Suprapubic skin (tissue), 4 donors: ENCODE measurements around a stretch of chr15.

GRCh38 chr15:70053521-70054242 is 44.0 kb downstream of the TLE3 start:
- PRO-cap: no peak
- RAMPAGE, long total RNA, 4 experiments: no peak in any of the 4 experiments

- PRO-cap: no peak
- RAMPAGE, long total RNA, 4 experiments: start-site peak on the minus strand in 1 of 4 experiments, at chr15:70095602-70095610 at its widest, 18 reads per replicate
Measured at GRCh38 chr15:70095156-70095718, 2.5 kb downstream of the TLE3 start.

DNA sequence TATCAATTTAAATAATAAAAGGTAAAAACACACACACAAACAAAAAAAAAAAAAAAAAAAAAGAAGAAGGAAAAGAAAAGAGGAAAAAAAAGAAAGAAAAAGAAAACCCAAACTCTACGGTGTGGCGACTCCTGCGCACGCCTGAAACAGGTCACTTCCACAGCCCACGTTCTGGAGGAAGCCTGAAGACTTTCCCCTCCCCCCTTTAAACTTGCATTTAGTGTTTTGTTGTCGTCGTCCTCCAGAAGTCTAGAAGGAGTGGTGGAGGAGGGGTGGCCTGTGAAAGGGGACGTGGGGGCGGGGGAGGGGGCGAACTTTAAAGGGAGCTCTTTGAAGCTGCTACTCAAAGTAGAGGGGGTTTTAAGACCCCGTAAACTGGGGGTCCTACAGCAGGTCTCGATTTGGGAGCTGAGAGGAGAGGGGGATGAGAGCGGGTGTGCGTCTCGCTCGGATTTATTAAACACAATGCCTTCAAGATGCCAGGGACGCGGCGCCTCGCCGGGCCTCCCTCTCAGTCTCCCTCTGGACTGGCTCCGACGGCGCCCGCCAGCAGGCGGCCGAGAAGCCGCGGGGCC is 2.4 kb upstream of the TLE3 start:
- PRO-cap: no peak
- RAMPAGE, long total RNA, 4 experiments: no peak in any of the 4 experiments

- PRO-cap: no peak
- RAMPAGE, long total RNA, 4 experiments: no peak in any of the 4 experiments
Measured at GRCh38 chr15:70266406-70266649, 168.6 kb upstream of the TLE3 start.

DNA sequence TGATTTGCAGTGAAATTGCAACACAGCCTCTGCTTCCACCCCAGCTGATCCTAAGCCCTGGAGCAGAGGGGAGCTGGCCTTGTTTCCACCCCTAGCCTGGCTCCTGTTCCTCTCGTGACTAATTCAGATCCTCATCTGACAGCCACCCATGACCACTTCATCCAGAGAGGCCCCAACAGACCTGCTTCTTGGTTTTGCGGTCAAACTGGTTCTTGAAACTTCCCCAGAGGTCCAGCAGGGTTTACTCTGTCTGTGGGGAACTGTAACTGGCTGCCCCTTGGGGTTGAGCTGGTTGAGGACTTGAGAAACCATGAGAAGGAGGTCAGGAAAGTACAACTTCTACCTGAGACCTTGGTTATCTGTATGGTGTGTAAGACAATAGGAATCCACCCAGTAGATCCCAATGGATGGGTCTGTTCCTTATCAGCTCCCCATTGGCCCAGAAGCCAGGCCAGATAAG is 300.2 kb downstream of the UACA start:
- PRO-cap: no peak
- RAMPAGE, long total RNA, 4 experiments: no peak in any of the 4 experiments

DNA sequence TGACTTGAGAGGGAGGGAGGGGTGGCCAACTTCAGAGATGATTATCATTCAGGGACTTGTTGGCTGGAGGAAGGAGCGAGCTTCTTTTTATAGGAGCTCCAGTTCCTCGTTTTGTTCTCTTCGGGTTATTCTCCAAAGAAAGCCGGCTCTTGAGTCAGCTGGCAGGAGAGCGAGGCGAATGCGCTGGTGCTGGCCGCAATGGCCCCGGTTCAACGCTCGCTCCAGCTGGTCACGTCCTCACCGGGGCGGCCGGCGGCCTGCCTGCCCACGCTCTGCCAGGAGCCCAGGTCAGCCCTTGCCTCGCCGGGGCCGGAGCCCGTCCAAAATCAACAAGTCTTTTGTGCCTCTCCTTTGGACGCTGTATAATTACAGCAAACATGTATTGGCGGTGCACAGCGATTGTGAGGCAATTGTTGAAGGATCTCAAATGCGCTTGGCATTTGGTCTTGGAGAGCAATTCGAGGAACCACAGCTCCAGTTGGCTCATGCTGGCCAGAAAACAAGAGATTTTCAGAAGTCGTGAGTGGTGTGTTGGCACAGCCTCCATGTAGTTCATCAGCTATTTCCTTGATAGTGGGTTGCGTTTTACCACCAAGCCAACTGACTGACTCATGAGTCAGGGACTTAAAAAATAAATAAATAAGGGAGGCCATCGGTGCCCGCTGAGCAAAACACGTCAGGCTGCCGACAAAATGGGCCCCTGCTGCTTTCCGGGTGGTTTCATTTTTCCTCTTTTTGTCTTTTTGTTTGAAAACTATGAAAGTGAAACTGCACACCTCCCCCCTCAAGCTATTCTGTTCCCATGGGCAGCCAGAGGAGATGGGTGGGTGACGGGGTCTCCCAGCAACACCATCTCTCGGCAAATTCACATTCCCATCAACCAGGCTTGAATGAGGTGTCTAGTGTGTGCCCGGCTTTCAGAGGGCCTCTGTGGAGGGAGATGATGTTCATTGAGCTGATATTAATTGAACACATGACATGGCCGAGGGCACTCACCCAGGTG is 288.4 kb downstream of the UACA start:
- PRO-cap: no peak
- RAMPAGE, long total RNA, 4 experiments: no peak in any of the 4 experiments

GRCh38 chr15:70701810-70702951 is 61.2 kb downstream of the UACA start:
- PRO-cap: unidirectional peak, minus-strand start at chr15:70702282
- RAMPAGE, long total RNA, 4 experiments: no peak in any of the 4 experiments

- PRO-cap: no peak
- RAMPAGE, long total RNA, 4 experiments: no peak in any of the 4 experiments
Measured at GRCh38 chr15:70712058-70712871, 51.1 kb downstream of the UACA start.

- PRO-cap: no peak
- RAMPAGE, long total RNA, 4 experiments: no peak in any of the 4 experiments
Measured at GRCh38 chr15:70740009-70740390, 23.4 kb downstream of the UACA start.

- PRO-cap: no peak
- RAMPAGE, long total RNA, 4 experiments: no peak in any of the 4 experiments
Measured at GRCh38 chr15:70761784-70762329, 1.5 kb downstream of the UACA start.

DNA sequence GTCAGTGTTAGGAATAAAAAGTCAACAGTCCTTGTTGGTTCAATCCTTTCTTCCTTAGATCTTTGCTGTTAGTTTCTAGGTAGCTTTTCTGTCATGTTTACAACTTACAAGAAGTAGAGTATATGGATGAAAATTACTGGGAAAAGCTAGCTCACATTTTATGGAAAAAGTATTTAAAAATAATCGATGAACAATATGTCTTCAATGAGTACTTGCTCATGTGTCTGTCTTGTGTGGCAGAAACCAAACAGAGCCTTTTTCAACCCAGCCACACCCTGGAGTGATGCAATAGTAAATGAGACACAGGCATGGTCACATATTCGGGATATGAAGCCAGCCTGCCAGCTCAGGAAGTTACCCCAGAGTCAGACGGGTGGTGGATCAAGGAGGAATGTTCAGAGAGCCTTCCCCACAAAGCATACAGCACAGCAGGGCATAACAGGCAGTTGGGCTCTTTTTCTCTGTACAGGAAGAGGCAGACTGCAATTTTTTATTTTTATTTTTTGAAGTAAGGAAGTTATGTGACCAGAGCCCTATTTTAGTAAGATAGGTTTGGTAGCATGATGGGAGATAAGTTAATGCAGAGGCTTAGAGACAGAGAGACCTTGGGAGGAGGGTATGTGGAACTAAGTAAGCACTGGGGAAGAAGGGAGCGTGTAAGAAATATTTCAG is 27.3 kb downstream of the LARP6 start:
- PRO-cap: no peak
- RAMPAGE, long total RNA, 4 experiments: no peak in any of the 4 experiments

- PRO-cap: bidirectional peak, plus-strand start at chr15:70856916, minus-strand start at chr15:70856860
- RAMPAGE, long total RNA, 4 experiments: no peak in any of the 4 experiments
Measured at GRCh38 chr15:70856667-70857451, 2.9 kb upstream of the LARP6 start.

GRCh38 chr15:71079392-71080082 is 35.7 kb upstream of the THSD4 start:
- PRO-cap: no peak
- RAMPAGE, long total RNA, 4 experiments: no peak in any of the 4 experiments

- PRO-cap: no peak
- RAMPAGE, long total RNA, 4 experiments: no peak in any of the 4 experiments
Measured at GRCh38 chr15:71134027-71134616, 18.9 kb downstream of the THSD4 start.

DNA sequence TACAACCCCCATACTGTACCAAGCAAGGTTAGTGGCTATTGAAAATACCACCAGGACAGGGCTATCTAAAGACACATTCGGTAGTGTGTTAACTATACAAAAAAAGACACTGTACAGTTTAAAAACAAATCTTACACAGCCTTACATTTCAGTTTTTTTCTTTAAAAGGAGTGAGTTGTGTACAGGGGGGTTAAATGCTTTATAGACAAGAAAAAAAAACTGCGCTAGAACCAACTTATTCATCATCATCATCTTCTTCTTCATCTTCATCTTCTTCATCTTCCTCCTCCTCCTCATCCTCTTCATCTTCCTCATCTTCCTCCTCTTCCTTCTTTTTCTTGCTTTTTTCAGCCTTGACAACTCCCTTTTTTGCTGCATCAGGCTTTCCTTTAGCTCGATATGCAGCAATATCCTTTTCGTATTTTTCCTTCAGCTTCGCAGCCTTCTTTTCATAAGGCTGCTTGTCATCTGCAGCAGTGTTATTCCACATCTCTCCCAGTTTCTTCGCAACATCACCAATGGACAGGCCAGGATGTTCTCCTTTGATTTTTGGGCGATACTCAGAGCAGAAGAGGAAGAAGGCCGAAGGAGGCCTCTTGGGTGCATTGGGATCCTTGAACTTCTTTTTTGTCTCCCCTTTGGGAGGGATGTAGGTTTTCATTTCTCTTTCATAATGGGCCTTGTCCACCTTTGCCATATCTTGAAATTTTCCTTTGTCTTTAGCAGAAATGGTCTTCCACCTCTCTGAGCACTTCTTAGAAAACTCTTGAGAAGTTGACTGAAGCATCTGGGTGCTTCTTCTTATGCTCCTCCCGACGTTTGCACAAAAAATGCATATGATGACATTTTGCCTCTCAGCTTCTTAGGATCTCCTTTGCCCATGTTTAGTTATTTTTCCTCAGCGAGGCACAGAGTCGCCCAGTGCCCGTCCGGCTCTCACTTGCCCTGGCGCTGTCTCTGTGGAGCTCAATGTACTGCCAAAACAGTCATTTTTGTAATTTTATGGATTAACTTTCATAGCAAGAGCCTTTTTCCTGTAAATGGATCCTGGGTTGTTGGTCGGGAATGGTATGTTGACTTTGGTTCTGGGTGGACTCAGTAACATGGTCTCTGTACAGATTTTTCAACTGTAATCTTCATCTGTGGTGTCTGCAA is 49.6 kb downstream of the THSD4 start:
- PRO-cap: no peak
- RAMPAGE, long total RNA, 4 experiments: start-site peak on the minus strand in 4 of 4 experiments, centred at positions 599 to 612 of the sequence, 9 to 24 reads per replicate

GRCh38 chr15:71273784-71274200 is 158.5 kb downstream of the THSD4 start:
- PRO-cap: no peak
- RAMPAGE, long total RNA, 4 experiments: no peak in any of the 4 experiments

DNA sequence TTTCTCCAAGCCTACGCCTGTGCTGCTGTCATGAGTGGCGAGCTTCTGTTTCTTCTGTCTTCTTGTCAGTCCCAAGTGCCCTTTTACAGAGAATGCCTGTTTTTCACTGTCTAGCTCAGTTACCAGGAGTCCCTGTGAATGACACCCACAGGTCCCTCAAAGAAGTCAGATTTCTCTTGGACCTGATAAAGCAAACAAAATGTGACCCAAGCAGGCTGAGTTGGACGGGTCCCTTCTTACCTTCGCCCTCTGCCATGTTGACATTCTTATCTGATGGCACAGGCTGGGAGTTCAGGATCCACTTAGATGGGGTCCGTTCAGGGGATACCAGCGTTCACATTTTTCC is 178.9 kb downstream of the THSD4 start:
- PRO-cap: no peak
- RAMPAGE, long total RNA, 4 experiments: no peak in any of the 4 experiments

GRCh38 chr15:71485384-71485583 is 325.1 kb upstream of the NR2E3 start:
- PRO-cap: no peak
- RAMPAGE, long total RNA, 4 experiments: start-site peak on the plus strand in 1 of 4 experiments, at chr15:71485458-71485499 at its widest, 5 reads per replicate

DNA sequence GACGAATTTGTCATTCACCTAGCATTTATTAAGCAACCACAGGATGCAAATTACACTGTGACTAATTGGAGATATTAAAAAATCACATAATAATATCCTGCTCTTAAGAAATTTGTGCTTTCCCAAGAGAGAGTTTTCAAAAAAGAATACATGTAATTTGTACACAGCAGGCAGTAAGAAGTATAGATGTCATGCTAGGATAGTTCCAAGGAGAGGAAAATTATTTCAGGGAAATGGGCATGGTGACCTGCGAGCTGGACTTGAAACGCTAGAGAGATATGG is 230.5 kb upstream of the NR2E3 start:
- PRO-cap: no peak
- RAMPAGE, long total RNA, 4 experiments: no peak in any of the 4 experiments

GRCh38 chr15:71761419-71762221 is 48.7 kb upstream of the NR2E3 start:
- PRO-cap: no peak
- RAMPAGE, long total RNA, 4 experiments: no peak in any of the 4 experiments